GM12891 (cell line): ENCODE measurements around a stretch of chr10.

GRCh38 chr10:93595462-93596400, 5.3 kb downstream of the RBP4 start:
- RRBS: no CpG with 5 or more reads among the region's 9 CpGs

DNA sequence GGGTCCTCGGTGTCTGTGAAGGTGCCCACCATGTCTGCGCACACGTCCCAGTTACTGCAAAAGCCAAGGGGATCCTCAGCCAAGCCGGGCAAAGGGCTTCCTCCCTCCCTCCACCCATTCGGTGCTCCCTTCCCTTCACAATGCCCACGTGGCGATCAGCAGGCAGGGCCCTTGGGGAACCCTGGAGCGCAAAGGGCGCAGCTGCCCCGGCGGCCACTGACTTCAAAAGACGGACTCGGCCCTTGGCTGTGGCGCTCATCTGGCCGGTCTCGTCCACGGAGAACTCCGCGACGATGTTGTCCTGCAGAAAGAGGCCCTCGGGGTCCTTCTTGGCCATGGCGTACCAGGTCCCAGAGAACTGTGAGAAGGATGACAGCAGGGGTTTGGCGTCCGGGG, 591 bp downstream of the RBP4 start:
- RRBS: 47% methylated on average over 6 of the region's 24 CpGs

GRCh38 chr10:93897134-93897760, 3.5 kb downstream of the SLC35G1 start:
- RRBS: no CpG with 5 or more reads among the region's 3 CpGs

DNA sequence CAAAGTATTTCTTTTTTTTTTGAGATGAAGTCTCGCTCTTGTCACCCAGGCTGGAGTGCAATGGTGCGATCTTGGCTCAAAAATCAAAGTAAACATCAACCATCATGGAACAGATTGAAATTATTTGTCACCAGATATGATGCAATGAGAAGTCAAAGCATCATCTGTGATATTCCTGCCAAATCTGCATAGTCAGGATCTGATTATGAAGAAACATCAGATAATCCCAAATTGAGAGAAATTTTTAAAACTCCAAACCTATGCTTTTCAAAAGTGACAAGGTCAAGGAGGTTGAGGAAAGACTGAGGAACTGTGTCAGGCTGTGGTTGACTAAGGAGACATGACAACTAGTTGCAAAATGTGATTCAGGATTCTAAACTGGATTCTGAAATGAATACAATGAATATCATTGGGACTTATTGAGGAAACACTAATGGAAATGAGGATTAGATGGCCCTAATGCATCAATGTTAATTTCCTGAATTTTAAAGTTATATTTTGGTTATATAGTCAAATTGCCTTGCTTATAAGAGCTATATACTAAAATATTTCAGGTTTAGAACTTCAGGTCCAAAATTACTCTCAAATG, 4.9 kb upstream of the CYP2C18 start:
- RRBS: no CpG with 5 or more reads among the region's 2 CpGs

- RRBS: no CpG with 5 or more reads among the region's 2 CpGs
These were observed 28.2 kb upstream of the CYP2C19 start for GRCh38 chr10:94734158-94734776.

- RRBS: no CpG with 5 or more reads among the region's 1 CpG
These were observed 31.2 kb downstream of the CYP2C8 start for GRCh38 chr10:95038148-95038377.

GRCh38 chr10:95039035-95039546, 30.2 kb downstream of the CYP2C8 start:
- RRBS: no CpG with 5 or more reads among the region's 4 CpGs

DNA sequence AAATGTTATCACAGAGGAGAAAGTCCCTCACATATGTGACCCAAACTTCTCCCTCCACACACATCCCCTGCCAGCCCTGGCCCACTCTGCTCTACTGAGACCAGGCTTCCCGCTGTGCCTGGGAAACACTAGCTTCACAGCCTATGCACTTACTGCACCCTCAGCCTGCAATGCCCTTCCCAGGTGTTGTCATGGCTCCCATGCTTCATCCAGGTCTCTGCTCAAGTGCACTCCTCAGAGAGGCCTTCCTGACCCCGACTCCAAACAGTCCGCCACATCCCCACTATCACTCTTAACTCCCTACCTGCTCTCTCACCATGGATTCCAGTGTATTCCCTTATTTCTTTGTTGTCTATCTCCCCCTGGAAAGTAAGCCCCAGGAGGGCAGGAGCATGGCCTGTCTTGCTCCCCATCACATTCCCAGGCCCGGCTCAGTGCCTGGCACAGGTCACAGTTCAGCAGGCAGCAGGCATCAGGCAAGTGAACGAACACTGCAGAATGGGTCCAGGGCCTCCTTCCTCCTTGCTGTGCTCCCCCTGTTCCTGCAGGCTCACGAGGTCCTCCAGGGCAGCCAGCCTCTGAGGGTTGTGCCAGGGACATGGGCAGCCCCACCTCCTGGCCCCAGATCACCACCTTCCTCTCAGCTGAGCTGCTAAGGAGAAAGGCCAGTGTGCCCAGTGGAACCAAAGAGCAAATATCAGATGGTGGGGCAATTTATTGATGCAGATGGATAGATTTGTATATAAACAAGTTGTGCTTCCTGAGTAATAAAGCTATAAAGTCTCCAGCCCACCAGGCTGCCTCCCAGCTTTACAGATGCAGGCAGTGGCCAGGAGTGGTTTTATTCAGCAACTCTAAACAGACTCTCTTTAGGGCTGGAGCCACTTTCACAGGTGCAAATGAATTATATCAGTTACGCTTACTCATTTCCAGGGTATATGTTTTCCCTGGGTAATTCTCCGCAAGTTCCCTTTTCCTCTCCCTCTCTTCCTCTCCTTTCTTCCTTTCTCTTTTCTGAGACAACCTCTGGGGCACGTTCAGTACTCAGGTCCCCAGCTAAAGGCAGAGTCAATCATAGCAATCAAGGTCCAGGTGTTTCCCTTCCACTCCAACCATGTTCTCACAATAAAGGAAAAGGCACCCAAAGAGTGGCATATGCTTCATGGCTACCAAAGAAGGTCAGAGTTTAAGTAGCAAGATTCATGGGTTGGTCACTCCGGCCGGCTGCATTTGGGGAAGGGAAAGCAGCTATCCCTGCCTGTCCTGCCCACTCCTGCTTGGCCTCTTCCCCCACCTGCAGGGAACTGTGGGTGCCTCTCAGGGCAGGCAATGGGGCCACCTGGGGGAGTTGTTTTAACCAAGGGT, 41.6 kb downstream of the PDLIM1 start:
- RRBS: no CpG with 5 or more reads among the region's 11 CpGs

GRCh38 chr10:95260520-95261209, 30.1 kb downstream of the PDLIM1 start:
- RRBS: no CpG with 5 or more reads among the region's 4 CpGs

GRCh38 chr10:95268302-95268917, 22.4 kb downstream of the PDLIM1 start:
- RRBS: no CpG with 5 or more reads among the region's 13 CpGs

- RRBS: no CpG with 5 or more reads among the region's 7 CpGs
These were observed 3.4 kb downstream of the PDLIM1 start for GRCh38 chr10:95287231-95288064.

GRCh38 chr10:95320948-95321334, 30.1 kb upstream of the PDLIM1 start:
- RRBS: no CpG with 5 or more reads among the region's 2 CpGs

- RRBS: no CpG with 5 or more reads among the region's 9 CpGs
These were observed 38.0 kb upstream of the PDLIM1 start for GRCh38 chr10:95328577-95329444.

GRCh38 chr10:95434195-95435144, 126.7 kb downstream of the SORBS1 start:
- RRBS: no CpG with 5 or more reads among the region's 18 CpGs

- RRBS: no CpG with 5 or more reads among the region's 9 CpGs
These were observed 85.2 kb downstream of the SORBS1 start for GRCh38 chr10:95475712-95476663.

DNA sequence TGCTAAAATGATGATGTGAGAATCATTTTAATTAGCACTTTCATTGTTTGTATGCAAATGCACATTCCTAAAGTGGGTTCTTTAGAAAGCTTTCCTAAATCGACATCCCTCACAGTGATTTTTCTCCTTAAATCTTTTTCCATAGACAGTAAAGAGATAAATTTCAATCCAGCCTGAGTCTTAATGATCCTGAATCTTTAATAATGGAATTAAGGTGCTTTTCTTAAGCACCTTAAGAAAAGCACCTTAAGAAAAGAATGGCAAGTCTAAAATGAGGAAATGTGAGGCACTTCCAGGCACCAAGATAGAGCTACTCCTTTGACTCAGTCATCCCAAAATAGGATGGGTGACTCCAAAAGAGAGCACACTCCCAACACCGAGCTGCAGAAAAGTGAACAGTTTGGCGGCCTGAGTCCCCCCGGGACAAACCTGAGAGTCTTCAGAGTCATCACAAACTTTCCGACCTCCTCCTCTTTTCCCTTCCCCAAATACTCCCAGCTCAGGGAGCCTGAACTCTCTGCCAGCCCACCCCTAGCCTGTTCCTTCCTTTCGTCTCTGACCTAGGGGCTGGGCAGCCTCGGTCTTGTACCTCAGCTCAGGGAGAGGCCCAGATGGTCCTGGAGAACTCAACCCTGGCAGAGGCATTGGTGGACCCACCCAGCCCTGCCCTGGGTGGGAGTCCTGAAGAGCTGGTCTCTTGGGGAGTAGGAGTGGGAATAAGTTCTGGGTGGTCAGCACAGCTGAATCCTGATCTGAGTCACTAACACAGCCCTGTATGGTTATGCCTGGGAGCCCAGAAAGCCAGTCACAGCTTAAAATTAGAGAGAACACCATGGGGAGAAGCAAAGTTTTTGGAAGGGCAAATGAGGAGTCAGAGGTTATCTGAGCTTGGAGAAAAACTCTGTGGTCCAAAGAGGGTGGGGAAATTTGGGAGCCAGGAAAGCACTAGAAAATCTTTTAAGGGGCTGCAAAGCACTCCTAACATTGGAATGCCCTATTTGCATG, 84.2 kb downstream of the SORBS1 start:
- RRBS: no CpG with 5 or more reads among the region's 7 CpGs

DNA sequence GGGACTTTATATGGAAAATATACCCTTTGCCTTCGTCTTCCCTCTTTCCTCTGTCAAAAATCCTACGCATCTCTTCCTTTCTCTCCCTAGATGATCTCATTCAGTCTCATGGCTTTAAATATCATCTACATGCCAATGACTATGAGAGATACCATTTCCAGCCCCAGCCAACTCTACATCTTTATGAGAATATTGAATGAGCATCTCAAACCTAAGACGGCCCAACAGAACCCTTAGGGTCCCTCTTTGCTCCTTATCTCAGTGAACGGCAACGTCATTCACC, 72.8 kb downstream of the SORBS1 start:
- RRBS: no CpG with 5 or more reads among the region's 5 CpGs

DNA sequence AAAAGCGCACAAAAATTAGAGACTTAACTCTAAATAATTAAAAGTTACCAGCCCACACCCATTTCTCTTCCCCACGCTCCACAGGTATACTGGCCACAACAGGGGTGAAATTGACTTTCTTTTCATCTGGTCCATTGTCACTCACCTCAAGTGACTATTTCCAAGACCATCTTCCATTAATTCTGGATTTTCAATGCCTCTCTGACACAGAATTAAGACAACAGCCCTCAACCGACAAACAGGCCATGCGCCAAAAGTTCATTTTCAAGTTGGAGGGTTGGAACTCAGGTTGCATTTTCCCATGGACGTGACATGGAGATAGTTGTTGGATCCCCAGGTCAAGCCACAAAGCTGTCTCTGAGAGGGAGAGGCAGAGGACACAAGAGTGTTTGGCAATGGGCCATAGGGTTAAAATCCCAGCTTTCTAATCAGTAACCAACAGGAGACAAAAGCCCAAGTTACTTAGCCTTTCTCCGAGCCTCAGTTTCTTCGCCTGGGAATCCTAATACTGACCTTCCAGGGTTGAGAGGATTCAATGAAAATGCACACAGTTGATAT, 44.5 kb downstream of the SORBS1 start:
- RRBS: no CpG with 5 or more reads among the region's 7 CpGs

DNA sequence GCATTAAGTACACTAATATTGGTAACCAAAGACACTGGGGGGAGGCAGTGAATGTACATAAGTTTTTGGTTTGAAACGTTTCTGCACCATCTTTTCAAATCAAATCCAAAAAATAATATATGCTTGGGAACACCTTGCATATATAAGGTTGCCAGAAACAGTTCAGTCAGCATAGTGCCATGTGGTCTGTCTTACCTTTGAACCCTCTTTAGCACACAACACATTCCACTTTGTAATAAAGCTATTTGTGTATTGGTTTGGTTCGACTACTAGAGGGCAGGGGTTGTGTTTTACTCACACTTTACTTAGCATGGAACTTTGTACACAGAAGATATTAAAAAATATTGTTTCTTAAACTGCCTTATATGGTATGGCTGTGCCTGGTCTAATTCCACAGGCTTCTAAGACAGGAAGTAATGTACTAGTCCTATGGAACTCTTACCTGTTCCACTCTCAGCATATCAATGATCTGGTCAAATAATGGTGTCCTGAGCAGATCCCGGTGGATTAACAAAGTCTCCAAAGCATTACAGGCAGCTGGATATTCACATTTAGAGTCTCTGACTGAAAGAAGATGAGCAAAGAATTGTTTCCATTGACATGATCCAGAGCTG, 43.1 kb downstream of the ALDH18A1 start:
- RRBS: no CpG with 5 or more reads among the region's 3 CpGs